Lung (tissue), 4 donors: Measurements from ENCODE around the gene C4orf33.

- PRO-cap = no peak
- RAMPAGE, long total RNA = no peak
- RRBS = no CpG with 5 or more reads among the region's 3 CpGs
Observed at GRCh38 chr4:124940354-124940843, 227.9 kb upstream of the ANKRD50 start.

DNA sequence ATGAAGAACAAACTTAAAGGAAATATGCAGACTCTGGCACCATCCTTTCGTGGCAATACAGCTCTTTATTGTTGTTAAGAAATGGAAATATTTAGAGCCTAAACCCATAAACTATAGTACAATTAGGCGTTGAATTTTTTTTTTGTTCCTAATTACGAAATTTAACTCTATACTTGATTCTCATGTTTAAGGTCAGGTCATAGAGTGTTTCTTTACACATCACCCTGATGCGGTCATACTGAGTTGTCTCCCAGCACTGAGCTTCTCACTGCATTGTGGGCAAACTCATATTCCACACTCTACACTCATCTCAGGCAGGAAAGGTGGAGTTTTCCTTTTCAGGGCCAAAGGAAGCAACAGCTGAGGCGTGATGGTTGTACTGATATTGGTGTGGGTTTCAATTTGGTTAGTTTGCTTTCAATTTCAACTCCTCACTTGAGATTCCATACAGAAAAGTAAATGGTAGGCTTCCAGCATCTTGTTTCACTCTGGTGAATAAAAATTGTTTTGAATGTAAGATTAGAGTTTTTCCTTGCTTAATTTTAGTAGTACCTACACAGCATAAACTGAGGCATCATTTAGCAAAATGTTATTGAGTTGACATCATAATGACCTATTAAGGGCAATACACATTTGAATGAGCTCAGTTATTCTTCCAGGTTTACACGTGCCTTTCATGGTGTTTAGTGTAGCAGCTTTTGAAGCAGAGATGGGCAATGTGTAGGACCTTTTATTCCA lies 75.5 kb downstream of the FAT4 start:
- PRO-cap = no peak
- RAMPAGE, long total RNA = no peak
- RRBS = no CpG with 5 or more reads among the region's 6 CpGs

DNA sequence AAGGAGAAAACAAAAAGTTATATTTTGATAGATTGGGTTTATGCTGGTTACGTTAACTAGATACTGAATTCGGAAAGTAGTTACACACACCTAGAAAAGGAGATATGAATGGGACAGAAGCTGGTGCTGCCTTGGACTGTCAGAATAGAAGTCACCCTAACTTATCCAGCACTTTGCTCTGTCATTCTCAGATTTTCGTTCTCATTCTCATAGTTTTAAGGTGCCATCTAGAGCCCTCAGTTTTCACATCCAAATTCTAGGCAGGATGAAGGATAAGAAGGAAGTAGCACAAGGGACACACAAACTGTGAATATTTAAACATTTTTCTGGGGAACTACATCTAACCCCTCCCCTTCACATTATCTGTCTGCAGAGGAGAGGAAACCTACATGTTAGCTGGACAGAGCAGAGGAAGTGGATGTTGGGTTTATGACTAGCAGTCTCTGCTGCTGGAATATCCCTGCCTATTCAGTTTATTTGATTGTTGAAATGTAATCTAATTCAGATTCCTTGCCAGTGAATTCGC lies 521.9 kb downstream of the FAT4 start:
- PRO-cap = no peak
- RAMPAGE, long total RNA = no peak
- RRBS = no CpG with 5 or more reads among the region's 4 CpGs

DNA sequence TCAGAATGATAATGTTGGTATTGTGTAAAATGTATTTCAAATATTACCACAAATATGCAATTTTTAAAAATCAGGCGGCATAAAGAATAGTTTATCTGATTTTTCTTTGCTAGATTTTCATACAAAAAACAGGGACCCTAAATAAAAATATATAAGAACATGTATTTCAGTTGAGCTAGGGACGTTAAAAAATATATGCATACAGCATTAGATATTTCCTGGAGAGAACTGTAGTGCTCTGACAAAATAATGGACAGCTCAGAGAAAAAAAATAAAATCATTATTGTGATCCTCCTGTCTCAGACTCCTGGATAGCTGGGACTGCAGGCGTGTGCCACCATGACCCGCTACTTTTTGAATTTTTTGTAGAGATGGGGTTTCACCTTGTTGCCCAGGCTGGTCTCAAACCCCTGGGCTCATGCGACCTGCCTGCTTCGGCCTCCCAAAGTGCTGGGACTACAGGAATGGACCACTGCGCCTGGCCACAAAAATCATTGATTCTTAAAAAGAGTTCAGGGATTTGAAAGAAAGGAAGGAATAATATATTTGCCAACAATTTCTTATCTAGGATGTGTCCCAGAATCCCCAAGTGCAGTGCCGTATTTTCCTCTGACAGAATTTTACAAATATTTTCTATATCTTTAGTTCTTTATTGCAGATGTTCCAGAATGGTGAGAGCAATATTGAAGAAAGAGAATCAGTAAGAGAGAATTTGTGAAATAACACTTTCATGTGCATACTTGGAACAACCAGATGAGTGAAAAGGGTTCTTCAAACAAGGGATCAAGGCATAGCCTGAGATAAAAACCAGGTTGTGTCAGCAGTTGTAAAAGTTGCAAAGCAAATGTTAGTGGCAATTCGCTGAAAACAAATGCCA lies 1148.9 kb upstream of the INTU start:
- PRO-cap = no peak
- RAMPAGE, long total RNA = no peak
- RRBS = no CpG with 5 or more reads among the region's 9 CpGs

DNA sequence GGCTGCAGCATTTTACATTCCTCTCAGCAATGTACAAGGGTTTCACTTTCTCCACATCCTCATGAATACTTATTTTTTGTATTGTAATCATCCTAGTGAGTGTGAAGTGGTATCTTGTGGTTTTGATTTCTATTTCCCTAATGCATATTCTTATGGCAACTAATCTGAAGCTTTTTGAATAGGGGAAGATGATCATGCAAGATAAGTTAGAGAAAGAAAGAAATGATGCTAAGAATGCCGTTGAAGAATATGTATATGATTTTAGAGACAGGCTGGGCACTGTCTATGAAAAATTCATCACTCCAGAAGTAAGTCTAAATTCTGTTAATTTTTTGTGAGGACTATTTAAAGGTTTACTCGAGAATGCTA lies 40.4 kb downstream of the HSPA4L start:
- PRO-cap = no peak
- RAMPAGE, long total RNA = no peak
- RRBS = no CpG with 5 or more reads among the region's 2 CpGs

- PRO-cap = no peak
- RAMPAGE, long total RNA = no peak
- RRBS = no CpG with 5 or more reads among the region's 4 CpGs
Observed at GRCh38 chr4:127898256-127898945, 17.7 kb downstream of the PLK4 start.

DNA sequence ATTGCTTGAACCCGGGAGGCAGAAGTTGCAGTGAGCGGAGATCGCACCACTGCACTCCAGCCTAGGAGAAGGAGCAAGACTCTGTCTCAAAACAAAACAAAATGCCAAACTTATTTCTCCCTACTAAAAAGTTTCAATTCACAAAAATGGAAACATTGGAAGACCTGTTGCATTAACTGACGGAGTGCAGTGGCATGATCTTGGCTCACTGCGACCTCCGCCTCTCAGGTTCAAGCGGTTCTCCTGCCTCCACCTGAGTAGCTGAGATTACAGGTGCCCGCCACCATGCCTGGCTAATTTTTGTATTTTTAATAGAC lies 23.9 kb upstream of the LARP1B start:
- PRO-cap = no peak
- RAMPAGE, long total RNA = no peak
- RRBS = no CpG with 5 or more reads among the region's 8 CpGs

- PRO-cap = no peak
- RAMPAGE, long total RNA = no peak
- RRBS = no CpG with 5 or more reads among the region's 1 CpG
Observed at GRCh38 chr4:128074751-128075141, 13.6 kb downstream of the LARP1B start.

DNA sequence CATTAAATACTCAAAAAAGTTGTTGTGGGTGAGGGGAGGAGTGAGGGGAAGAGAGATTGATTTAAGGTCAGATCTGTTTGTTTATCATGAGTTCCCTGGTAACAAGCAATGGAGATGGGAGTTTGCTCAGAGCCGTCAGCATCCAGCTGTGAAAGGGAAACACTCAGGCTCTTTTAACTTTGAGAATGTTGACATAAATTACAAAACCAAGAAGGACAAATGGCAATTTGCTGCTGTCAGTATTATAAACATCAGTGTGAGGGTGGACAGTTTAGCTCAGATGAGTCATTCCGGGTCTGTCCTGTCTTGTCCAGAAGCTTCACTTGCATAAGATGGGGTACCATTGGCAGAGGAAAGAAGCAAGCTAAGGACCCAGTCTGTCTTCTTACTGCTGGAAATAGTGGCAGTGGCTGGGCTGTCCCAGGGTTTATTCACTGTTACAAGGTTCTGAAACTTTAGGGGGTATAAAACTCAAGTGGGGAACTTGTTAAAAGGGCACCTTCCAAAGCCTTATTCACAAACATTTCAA lies 98.4 kb upstream of the PGRMC2 start:
- PRO-cap = no peak
- RAMPAGE, long total RNA = no peak
- RRBS = no CpG with 5 or more reads among the region's 2 CpGs

- PRO-cap = no peak
- RAMPAGE, long total RNA = no peak
- RRBS = no CpG with 5 or more reads among the region's 8 CpGs
Observed at GRCh38 chr4:128454433-128455024, 166.9 kb upstream of the PGRMC2 start.

DNA sequence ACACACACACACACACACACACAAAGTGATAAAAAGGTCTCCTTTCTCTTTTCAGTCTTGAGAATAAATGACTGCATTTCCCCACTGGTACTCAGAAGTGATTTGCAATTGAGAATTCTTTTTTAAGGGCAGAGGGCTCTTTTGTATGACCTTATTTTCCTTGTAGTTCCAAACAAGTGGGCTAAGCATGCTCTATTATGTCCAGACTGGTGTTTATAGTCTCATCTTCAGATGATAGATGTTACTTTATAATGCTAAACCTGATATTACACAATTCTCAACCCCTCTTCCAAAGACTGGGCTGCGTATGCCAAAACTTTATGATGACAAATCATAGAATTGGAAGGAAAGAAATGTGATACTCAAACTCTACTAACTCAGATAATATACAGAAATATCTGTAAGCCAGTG lies 240.0 kb upstream of the JADE1 start:
- PRO-cap = no peak
- RAMPAGE, long total RNA = no peak
- RRBS = no CpG with 5 or more reads among the region's 1 CpG

DNA sequence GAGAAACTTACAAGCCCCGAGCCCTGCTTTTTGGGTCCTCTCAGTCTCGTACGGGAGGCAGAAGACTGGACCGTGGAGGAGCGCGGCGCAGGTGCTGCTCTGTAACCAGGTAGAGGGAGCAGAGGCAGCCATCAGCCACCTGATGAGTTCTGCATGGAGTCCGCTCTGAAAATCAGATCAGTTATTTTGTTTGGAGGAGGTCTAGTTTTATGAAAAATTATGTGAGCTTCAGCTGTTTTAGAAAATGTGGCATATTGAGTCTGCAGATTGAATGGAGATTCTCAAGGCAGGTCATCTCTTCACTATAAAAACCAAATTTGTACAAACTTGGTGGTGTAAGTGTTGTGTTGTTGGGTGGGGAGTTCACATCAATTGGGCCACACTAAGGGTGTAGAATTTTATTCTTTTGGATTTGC lies 61.4 kb downstream of the JADE1 start:
- PRO-cap = no peak
- RAMPAGE, long total RNA = no peak
- RRBS = no CpG with 5 or more reads among the region's 8 CpGs

DNA sequence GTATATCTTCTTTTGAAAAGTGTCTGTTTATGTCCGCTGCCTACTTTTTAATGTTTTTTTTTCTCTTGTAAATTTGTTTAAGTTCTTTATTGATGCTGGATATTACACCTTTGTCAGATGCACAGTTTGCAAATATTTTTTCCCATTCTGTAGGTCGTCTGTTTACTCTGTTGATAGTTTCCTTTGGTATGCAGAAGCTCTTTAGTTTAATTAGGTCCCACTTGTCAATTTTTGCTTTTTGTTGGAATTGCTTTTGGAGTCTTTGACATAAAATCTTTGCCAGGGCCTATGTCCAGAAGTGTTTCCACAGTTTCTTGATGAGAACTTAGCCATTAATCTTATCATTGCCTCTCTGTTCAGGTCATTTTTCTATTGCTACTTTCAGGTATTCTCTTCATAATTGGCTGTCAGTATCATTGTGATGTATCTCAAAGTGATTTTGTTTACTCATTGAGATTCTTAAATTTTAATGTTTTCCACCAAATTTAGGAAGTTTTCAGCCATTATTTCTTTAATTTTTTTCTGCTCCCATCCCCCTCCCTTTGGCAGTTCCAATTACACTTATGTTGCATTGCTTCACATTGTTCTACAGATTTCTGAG lies 125.6 kb downstream of the SCLT1 start:
- PRO-cap = no peak
- RAMPAGE, long total RNA = no peak
- RRBS = no CpG with 5 or more reads among the region's 2 CpGs

DNA sequence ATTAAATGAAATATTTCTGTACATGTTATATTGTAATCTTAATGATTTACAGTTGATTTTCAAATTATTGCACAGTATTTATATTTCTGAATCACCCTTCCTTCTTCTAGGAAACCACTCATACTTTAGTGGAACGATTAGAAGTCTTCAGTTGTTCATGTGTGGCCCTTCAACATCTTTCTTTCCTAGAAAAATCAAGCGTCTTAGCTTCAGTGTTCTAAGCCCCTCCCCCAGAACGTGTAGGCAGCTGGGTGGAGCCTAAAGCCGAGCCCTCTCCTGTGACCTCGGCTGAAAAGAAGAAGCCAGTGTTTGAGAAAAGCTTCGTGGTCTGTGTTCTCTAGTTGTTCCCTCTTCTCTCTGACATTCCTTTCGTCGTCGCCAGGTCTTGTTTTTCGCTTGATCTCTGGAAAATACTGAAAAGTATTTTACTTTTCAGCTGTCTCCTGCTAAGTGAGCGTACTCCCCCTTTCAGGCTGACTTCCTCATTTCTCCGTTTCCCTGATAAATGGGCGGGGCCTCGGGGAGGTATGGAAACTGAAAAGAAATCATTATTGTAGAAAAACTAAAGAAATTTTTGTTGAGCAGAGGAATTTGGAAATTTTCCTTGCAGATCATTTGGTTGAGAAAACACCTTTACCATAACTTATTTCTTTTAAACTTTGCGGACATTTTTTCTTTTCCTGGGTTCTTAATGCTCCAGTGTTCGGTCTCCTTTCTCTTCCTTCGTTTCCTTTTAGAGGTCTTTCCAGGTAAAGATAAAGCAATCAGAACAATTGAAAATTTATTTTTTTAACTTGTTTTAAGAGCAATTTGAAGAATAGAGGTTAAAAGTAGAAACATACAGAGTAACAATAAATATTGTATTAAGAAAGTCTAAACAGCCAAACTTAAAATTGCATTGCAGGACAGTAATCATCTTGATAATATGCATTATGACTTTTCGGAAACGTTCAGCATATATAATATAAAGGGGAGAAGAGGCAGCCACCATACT lies at the start of gene C4orf33:
TSS of gene C4orf33 (plus strand) at position 269 of the 994 bp plus-strand sequence.
- PRO-cap = no peak
- RAMPAGE, long total RNA = start-site peak on the plus strand centred at position 267 of the sequence, 51 bp wide, 57 and 26 reads in 2 replicates
- RRBS = no CpG with 5 or more reads among the region's 19 CpGs

GRCh38 chr4:129342807-129343245 lies 246.9 kb downstream of the C4orf33 start:
- PRO-cap = no peak
- RAMPAGE, long total RNA = no peak
- RRBS = no CpG with 5 or more reads among the region's 4 CpGs

GRCh38 chr4:130043877-130044354 lies 948.0 kb downstream of the C4orf33 start:
- PRO-cap = no peak
- RAMPAGE, long total RNA = no peak
- RRBS = no CpG with 5 or more reads among the region's 2 CpGs

- PRO-cap = no peak
- RAMPAGE, long total RNA = no peak
- RRBS = no CpG with 5 or more reads among the region's 3 CpGs
Observed at GRCh38 chr4:130225082-130225509, 1129.1 kb downstream of the C4orf33 start.

DNA sequence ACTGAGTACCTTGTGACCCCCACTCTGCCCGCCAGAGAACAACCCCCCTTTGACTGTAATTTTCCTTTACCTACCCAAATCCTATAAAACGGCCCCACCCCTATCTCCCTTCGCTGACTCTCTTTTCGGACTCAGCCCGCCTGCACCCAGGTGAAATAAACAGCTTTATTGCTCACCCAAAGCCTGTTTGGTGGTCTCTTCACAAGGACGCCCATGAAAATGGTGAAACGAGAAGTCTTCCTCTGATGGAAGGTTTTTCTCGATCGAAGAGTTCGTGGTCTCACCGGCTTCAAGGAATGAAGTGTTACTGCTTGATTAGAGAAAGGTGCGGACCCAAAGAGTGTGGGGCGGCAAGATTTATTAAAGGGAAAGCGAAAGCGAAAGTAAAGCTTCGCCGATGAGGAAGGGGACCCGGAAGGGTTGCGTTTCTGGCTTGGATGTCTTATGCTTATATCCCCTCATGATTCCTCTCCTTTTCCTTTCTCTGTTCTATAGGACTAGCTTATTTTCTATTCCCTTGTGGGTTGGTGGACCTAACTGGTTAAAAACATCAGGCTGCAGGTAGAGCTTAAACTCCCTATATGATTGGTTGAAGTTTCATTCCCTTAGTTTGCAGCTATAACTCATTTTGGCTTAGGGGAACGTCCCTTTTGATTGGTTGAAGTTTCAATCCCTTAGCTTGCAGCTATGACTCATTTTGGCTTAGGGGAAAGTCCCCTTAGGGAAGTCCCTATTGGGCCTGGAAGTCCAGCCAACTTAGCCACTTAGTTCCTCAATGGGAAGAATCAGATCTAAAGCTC lies 1025.2 kb upstream of the PCDH10 start:
- PRO-cap = no peak
- RAMPAGE, long total RNA = no peak
- RRBS = 96% methylated on average over 5 of the region's 20 CpGs

DNA sequence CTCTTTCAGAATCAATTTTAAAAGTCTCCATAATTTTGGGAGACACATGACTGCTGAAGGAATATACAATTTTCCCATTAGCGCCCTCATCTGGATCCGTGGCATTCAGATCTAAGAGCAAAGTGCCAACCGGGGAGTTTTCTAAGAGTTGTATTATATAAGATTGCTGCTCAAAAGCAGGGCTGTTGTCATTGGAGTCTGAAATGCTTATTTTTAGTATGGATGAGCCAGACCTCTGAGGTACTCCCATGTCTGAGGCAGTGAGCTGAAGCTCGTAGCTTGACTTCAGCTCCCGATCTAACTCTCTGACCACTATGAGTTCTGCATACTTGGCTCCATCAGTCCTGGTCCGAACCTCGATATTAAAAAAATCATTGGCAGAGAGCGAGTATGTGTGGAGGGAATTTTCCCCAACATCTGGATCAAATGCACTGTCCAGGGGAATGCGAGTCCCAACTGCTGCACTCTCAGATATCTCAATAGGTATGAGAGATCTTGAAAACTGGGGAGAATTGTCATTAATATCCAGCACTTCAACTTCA lies 1.0 kb downstream of the PCDH18 start:
- PRO-cap = no peak
- RAMPAGE, long total RNA = no peak
- RRBS = no CpG with 5 or more reads among the region's 9 CpGs

DNA sequence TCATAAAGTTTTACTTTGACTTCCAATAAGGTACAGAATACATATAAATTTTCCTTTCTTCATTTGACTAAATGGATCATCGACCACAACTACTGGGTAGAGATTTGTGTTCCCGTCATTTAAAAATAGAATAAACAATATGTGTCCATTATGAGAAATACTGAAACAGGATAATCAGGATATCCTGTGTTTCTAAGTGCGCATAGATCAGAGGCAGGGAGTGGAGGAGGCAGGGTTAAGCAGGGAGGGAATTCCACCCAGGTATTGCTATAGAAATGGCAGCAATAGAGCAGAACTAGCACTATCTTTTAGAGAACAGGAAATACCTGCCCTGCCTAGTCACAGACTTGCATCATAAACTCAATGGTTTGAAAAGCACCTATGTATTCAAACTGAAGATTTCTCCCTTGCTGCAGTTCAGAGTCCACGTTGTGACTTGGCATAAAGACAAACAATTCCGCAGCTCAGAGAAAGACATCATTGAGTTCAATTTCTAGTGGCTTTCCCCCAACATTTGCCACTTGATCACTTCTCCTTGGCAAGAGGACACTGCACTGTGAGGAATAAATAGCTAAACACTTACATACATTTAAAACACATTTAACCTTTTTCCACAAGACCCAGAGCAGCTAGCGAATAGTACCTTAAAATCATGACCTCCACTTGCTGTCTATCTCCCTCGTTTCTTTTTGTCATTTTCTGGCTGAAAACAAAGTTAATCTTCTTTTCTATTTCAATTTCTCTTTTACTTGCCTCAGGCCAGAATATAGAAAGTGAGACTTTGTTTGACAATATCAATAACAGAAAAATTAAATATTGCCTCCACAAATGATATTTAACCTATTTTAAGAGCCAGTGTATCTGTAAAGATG lies 42.5 kb downstream of the SLC7A11 start:
- PRO-cap = no peak
- RAMPAGE, long total RNA = no peak
- RRBS = no CpG with 5 or more reads among the region's 7 CpGs